ENCODE measurements around the genes KCNC2, GLIPR1L2 and GLIPR1.

GRCh38 chr12:72271149-72272000, 795 bp upstream of the TRHDE start:
- PRO-cap, 2 experiments: no peak in any of the 2 experiments

DNA sequence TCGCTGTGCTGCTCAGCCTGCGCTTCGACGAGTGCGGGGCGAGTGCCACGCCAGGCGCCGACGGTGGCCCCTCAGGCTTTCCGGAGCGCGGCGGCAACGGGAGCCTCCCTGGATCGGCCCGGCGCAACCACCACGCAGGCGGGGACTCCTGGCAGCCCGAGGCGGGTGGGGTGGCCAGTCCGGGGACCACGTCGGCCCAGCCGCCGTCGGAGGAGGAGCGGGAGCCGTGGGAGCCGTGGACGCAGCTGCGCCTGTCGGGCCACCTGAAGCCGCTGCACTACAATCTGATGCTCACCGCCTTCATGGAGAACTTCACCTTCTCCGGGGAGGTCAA, 745 bp downstream of the TRHDE start:
- PRO-cap, 2 experiments: no peak in any of the 2 experiments

DNA sequence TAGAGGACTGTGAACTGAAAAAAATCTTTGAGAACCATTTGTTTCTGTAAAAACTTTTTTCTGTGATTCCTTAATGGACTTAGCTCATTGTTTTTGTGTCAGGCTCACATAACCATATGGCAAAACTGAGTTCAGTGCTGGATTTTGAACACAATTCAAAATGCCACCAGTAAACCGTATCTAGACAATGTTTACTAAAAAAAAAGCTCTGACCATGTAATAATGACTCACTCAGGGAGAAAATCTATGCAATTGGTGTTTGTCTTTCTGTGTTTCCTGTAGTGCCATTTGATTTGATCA, 5.3 kb downstream of the TRHDE start:
- PRO-cap, 2 experiments: no peak in any of the 2 experiments

DNA sequence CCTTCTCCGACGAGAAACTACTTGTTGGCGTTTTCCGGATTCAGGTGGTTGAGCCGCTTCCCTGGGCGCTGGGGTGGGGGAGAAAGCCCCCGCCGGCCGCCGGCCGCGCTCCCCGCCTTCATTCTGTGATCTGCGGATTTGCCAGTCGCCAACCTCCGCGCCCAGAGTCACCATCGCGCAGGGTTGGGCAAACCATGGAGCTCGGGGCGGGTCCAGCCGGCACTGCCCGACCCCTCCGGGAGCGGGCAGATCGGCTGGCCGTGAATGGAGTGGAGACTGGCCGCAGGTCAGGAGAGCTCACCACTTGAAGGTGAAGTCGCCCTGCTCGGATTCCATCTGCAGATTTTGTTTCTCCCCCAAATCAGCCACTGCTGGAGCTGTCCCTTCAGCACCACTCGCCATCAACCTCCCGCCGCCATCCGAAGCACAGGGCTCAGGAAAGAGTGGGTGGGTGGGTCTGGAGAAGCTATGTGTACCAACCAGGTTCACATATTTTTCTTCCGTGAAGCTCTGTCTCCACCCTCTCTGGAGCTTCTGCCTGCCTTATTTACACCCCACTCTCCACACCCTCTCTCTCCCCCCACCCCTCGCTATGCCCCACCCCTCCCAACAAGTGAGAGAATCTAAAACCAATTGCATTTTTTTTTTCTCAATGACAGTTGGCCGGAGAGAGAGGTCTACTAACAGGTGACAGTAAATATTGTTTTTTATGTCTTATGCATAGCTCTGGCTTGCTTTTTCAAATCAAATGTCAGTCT, at the start of gene KCNC2:
KCNC2 (minus strand) TSS at position 536 of the 758 bp plus-strand sequence.
- PRO-cap, 2 experiments: no peak in any of the 2 experiments

- PRO-cap, 2 experiments: peak in 2 of 2 experiments; most common plus-strand start chr12:75391102 (in 2); most common minus-strand start chr12:75390901 (in 2)
Observed at GRCh38 chr12:75390645-75391707, at the start of gene GLIPR1L2. TSS of gene GLIPR1L2 (plus strand) at chr12:75391089.

DNA sequence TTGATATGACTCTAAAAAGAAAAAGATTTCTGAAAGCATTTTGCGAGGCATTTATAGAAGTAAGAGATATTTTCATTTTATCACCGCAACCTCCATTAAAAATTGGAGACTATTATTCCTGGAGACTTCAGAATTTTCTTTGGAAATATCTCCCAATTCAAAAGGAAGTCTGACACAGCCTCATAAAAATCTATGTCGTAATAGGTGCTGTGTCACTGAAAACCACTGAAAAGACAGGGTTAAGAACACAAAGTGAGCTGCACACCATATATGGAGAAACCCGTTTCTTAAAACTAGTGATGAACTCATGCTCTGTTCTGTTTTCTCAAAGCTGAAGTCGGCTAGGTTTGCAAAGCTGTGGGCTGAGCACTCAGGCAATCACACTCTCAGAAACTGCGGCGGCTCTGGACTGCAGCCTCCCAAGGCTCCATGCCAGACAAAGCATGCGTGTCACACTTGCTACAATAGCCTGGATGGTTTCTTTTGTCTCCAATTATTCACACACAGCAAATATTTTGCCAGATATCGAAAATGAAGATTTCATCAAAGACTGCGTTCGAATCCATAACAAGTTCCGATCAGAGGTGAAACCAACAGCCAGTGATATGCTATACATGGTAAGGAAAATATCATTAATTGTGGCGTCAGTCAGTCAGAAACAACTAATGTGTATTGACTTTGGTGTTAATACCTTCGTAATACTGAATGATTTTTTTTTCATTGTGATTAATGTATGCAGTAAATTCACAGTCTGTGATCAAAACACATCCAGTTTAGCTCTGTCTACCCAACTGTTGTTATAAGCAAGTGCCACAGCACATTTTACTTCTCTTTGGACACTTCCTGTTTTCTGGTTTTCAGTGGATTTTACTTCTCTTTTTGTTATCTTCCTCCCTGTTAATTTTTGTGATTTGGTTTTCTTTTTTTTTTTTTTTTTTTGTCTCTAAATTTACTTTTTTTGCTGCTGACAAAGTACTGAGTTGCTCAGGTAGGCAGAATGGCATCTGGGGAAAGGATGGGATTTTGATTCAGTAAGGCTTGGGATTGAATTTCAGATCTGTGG, at the start of gene GLIPR1:
GLIPR1 (plus strand) TSS at position 318 of the 1,063 bp plus-strand sequence.
- PRO-cap, 2 experiments: peak in 2 of 2 experiments; most common plus-strand start position 389 of the sequence (in 2); most common minus-strand start position 395 of the sequence (in 1)

GRCh38 chr12:75658823-75659236, 147.4 kb upstream of the KRR1 start:
- PRO-cap, 2 experiments: no peak in any of the 2 experiments

GRCh38 chr12:75705942-75706416, 194.6 kb upstream of the KRR1 start:
- PRO-cap, 2 experiments: no peak in any of the 2 experiments

- PRO-cap, 2 experiments: no peak in any of the 2 experiments
Observed at GRCh38 chr12:75825593-75826004, 258.9 kb downstream of the NAP1L1 start.

GRCh38 chr12:75877985-75878772, 206.3 kb downstream of the NAP1L1 start:
- PRO-cap, 2 experiments: no peak in any of the 2 experiments

DNA sequence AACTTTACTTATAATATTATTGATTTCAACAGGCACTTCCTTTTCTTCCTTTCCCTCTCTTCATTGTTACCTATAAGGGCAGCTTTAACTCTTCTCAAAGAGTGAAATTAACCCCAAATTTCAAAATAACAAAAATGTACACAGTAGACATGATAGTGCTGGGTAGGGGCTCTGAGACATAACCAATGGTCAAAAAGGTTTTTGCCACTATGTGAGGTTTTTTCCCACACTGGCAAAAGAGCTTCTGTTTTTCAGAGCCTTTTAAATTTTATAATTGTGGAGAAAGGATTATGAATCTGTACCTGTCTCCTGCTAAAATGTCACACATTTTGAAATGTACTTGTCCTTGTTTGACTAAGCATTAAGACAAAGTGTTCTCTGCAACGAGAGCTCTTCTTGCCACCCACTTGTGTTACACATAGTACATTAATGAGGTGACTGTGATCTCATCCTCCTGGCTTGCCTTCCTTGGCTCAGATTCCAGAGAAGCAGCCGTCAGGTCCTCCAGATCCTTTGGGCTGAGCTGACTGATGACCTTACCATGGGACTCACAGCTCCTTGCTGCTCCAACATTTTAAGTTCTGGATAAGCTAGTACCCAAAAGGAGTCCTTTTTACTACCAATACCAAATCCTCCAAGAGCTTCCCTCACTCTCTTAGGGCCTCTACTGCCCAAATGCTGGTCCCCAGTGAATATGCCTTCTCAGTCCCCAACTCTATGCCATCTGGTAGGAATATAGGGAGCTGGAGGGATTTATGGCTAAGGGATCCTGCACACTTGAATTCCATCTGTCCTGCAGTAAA, 81.5 kb downstream of the BBS10 start:
- PRO-cap, 2 experiments: peak in 1 of 2 experiments; most common plus-strand start position 507 of the sequence (in 1); most common minus-strand start position 318 of the sequence (in 1)

GRCh38 chr12:76369493-76370033, 21.3 kb upstream of the BBS10 start:
- PRO-cap, 2 experiments: no peak in any of the 2 experiments

DNA sequence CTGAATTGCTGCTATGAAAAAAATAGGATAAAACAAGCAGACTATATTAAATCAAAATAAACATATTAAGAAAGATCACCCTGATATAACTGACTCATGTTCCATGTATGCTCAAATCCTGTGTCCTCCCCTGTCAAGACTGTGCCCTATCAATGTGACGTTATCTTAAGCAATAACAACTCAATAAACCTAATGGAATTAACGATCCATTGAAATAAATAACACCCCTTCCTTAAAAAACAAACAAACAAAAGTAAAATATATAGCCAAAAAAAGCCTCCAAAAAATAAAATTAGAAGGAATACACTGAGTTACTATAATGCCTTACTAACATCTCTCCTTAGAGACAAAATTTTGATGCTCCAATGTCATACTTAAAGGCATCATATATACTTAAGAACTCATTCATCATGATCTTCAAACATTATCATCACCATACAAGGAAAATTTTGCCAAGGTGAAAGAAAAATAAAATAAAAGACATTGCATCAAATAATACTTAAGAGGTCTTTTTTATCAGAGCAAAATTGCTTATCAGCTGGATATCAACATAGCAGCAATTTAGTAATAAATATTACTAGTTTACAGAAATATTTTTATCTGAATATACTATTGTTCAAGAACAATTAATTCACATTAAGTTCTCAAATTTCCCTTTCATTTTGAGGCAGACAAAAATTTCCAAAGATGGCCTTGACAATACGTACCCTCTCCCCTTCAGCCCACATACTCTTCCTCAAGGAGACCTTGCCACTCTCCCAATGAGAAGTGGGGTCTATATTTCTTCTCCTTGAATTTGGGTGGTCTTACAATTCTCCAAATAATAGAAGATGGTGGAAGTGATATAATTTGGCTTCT, 25.6 kb upstream of the BBS10 start:
- PRO-cap, 2 experiments: no peak in any of the 2 experiments

DNA sequence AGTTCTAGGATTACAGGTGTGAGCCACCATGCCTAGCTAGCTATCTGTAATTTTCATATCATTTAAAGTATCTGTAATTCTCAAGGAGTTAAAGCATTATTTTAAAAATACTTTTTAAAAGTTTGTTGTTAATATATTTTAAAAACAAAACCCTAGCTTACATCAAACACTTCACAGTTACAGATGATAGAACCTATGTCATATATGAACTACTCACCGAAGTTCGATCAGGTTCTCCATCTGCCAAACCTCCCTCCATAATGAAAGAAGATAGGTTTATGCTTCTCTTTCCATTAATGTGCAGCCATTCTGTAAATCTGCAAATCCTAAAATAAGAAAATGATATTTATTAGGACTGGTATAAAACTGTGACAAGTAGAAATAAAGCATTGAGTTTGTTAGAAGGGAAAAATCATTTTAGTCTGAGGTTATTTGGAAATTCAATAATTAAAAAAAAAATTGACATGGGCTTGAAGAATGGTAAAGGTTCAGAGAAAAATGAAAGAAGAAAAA, 72.2 kb downstream of the OSBPL8 start:
- PRO-cap, 2 experiments: no peak in any of the 2 experiments

DNA sequence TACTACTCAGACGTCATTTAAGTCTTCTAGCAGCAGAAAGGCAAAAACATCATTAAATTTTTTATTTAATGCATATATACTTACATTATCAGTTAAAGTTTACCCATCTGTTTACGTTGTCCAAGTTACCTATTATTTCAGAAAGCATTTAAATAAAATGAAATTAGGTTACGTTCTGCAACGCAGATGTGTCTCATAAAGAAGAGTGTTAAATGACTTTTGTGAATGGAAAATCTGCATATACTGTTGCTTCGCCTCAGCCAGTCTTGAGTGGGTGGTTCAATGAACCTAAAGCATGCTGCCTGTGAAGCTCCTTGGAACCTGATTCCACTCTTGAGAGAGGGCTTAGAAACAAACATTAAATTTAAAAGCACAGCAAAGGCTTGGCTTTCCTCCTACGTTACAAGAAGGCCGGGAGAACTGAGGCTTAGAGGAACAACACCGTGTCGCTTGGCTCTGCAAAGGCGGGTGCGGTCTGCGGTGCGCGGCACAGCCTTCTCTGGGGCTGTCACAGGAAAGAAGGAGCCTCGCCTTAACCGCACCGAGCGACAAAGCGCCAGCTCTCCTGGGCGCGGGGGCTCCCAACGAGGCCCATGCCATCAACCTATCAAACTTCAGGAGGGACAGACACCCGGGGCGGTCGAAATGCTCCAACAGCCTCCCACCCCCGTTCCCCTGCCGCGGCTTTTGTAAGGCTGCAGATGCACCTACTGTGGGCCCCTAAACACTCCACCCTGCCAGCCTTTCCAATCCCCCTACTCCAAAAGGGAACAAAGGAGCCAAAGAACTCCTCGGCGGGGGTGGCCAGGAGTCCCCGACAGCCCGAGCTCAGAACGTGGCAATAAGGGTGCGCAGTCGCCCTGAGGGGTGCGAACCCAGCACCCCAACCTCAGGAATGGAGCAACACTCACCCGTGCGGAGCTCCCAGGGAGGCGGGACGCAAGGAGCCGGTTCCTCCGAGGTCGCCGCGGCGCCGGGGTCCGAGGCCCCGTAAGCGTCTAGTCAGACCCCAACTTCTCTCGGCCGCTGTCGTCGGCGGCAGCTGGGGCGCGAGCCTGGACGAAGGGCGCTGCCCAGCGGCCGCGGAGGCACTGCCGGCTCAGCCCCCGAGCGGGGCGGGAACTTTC, 722 bp downstream of the OSBPL8 start:
- PRO-cap, 2 experiments: peak in 2 of 2 experiments; most common plus-strand start position 461 of the sequence (in 2); most common minus-strand start position 422 of the sequence (in 1)

- PRO-cap, 2 experiments: no peak in any of the 2 experiments
Observed at GRCh38 chr12:76777592-76778164, 13.8 kb downstream of the ZDHHC17 start.

- PRO-cap, 2 experiments: no peak in any of the 2 experiments
Observed at GRCh38 chr12:76877431-76877733, 1.4 kb downstream of the CSRP2 start.

- PRO-cap, 2 experiments: no peak in any of the 2 experiments
Observed at GRCh38 chr12:77064758-77065411, 484 bp downstream of the E2F7 start.

- PRO-cap, 2 experiments: no peak in any of the 2 experiments
Observed at GRCh38 chr12:77490750-77491100, 340.0 kb upstream of the NAV3 start.

GRCh38 chr12:77965979-77966397, 135.3 kb downstream of the NAV3 start:
- PRO-cap, 2 experiments: no peak in any of the 2 experiments

All from Metastatic Liver Carcinoma in the Lung (tissue), 2 donors.